Progenitor cell of endocrine pancreas (in vitro differentiated cells): ENCODE results near the genes USP17L18 and USP17L24.

- PRO-cap, result no peak
Measured at GRCh38 chr4:8611820-8612740, 19.5 kb downstream of the CPZ start.

DNA sequence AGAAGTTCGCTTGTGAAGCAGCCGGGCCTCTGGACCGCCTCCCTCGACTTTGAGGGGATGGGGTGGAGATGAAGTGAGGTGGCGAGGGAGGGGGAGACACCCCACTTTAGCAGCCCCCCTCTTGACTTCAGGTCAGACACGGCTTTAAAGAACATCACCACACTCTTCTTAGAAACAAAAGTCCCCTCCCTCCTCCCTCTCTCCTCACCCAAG lies 108.6 kb downstream of the CPZ start:
- PRO-cap, result no peak

DNA sequence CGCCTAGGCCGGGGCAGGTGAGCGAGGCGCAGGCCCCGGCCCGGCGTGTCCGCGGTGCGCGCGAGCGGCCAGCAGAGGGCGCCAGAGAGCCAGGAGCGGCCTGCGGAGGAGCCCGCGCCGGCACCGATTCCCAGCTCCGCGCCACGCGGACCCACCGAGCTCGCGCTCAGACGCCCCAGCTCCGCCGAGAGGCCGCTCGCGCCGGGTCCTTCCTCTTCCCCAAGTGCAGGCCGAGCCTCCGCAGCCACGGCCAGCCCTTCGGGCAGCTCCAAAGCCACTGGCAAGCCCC lies 128.9 kb upstream of the HMX1 start:
- PRO-cap, result no peak

- PRO-cap, result unidirectional peak, minus-strand start at chr4:9152226; unidirectional peak, minus-strand start at chr4:9152249; unidirectional peak, minus-strand start at chr4:9152446
Measured at GRCh38 chr4:9151966-9152985, 17.9 kb upstream of the FAM90A26 start.

GRCh38 chr4:9248330-9248782 lies at the start of gene USP17L18:
Gene USP17L18 (plus strand): TSS chr4:9248630.
- PRO-cap, result no peak

DNA sequence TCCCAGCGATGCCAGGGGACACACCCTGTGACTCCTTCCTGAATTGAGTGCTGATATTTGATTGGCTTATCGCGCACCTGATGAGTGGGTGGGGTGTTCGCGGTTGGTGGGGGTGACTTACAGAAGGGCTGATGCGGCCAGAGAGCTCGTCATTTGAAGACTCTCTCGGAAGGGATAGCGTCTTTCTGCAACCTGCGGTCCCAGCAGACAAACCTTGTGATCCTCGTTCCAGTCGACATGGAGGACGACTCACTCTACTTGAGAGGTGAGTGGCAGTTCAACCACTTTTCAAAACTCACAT lies at the start of gene USP17L24:
USP17L24 (plus strand) TSS at position 238 of the 301 bp plus-strand sequence.
- PRO-cap, result no peak

GRCh38 chr4:9500366-9500781 lies 56.2 kb downstream of the DEFB131A start:
- PRO-cap, result no peak

DNA sequence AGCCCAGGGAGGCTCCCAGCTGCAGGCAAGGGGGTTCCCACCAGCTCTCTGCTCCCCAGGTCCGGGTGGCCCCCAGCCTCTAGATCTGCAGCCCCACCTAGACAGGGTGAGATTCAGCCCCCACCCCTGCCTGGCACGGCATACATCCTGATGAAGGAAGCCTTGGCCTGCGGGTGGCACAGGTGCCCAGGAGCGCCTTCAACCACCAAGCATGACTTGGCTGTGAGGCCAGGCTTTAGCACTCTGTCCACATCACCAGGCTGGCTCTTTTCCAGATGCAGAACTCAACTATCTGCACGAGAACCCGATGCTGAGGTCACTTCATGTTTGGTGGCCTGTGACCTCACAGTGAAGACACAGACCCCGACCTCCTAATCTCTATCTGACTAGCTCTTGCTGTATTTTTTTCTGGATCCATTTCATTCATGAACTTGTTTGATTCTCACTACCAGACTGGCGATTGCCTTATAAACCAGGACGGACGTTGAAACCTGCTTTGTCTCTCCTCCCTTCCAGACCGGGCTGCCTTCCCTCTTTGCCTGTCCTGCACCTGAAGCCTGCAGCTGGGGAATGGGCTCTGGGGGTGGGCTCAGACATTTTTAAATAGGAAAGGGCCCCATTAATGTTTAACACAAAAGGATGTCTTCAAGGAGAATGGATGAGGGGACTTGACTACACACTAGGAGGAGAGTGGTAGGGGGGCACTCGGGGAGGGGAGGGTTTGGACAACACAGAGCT lies 40.4 kb downstream of the WDR1 start:
- PRO-cap, result no peak

DNA sequence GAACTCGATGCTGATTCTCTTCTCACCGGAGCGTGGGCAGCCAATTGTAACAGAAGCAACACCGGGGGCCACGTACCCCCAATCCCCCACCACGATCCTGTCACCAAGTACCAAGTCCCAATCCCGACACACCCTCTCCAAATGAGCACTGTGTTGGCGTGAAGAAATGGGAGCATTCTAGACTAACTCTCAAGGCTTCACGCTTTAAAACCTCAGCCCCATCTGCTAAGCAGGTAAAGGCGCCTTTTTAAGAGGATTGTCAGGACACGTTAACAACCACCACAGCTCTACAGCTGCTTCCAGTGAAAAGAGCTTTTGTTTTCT lies 16.8 kb downstream of the WDR1 start:
- PRO-cap, result no peak

DNA sequence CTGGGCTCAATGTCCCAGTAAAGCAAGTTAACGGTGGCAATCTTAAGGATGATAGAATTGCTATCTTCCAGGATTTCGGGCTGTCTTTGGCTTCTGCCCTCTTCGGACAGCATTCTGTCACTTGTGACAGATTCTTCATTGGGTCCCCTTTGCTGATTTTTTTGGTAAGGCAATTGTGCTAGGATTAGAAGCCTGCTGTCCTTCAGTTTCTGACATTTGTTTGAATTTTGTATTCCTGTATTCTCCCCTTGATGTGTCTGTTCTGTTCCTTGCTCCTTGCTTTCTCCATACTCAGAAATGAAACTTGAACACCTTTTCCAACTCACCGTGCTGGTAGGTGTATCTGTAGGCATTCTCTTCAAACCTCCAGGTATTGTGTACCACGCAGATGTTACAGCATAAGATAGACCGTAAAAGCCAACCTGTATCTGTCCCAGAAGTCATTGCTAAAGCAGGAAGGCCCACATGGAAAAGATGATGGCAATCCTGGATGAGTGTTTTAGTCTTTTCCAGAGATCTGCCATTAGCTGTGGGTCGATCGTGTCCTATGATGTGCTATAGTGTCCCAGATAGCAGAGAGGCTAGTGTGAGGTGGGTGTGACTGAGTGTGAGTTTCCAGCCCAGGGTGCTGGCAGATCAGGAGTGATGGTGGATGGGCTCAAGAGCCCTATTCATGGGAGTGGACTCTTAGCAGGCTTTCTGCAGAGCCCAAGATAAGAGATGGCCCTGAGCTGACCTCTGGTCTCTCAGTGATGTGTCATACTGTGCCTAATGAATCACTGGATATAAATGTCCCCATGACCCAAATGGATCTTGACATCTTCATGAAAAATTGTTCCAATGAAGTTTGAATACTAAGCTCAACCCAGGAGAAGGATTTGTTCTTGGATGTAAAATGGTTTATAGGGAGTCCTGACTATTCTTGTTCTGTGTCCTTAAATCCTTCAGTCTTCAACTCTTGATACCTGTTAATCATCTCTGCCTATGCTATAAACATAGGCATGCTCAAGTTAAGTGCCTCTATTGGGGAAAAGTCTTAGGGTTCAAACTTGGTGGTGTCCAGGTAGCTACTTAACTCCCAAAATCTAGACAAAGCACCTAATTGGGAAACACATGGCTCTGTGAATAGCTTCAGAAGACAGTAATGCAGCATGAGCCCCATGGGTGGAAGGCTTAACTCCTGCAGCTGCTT lies 69.1 kb upstream of the WDR1 start:
- PRO-cap, result no peak

DNA sequence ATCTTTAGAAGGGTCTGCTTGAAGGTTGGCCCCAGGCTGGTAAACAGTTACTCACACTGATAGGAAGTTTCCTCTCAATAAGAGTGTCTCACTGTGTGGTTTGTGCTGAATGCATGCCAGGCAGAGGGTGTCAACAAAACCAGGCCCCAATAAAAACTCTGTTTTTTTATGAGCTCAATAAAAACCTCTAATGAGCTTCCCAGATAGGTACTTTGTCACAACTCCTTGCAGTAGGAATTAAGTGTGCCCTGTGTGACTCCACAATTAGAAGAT lies 35.4 kb downstream of the ZNF518B start:
- PRO-cap, result no peak

- PRO-cap, result no peak
Measured at GRCh38 chr4:11420351-11420976, 8.2 kb downstream of the HS3ST1 start.

GRCh38 chr4:11541314-11541533 lies 112.5 kb upstream of the HS3ST1 start:
- PRO-cap, result no peak

DNA sequence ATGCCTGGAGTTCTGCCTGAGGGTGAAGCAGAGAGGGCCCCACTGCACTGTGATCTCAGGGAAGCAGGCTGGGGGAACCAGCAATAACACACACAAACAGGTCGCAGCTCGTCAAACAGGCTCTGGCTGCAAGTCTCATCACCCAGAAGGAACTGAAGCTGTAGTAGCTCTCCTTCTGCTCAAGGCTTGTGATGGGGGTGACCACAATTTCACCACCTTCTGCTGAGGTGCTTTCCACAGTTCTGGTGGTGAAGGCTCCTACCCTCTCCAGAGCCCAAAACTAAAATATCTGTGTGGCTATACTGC lies 687.4 kb upstream of the HS3ST1 start:
- PRO-cap, result no peak

- PRO-cap, result no peak
Measured at GRCh38 chr4:12949646-12950199, 534.4 kb downstream of the RAB28 start.

DNA sequence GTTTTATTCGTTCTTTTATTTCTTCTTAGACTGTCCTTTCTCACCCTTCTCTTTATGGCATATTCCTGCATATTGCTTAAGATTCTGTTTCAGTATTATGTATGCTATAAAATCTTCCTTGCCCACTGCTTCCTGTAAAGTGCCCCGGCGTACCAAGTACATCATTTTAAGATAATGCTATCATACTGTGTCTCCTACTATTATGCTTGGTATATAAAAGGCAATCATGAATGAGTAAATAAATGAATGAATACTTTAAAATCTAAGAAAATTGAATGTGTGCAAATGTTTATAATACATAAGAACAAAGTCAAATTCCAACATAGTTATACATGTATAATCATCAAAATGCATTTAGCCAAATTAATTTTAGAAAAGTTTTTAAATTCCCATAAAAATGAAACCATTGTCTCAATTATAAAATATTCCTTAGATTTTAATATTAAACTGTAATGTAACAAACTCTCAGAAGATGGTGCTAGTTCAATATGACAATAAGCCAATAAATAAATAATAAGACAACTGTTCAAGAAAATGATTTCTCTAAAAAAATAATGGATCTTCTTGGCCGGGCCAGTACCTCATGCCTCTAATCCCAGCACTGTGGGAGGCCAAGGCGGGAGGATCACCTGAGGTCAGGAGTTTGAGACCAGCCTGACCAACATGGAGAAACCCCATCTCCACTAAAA lies 80.5 kb downstream of the RAB28 start:
- PRO-cap, result no peak

DNA sequence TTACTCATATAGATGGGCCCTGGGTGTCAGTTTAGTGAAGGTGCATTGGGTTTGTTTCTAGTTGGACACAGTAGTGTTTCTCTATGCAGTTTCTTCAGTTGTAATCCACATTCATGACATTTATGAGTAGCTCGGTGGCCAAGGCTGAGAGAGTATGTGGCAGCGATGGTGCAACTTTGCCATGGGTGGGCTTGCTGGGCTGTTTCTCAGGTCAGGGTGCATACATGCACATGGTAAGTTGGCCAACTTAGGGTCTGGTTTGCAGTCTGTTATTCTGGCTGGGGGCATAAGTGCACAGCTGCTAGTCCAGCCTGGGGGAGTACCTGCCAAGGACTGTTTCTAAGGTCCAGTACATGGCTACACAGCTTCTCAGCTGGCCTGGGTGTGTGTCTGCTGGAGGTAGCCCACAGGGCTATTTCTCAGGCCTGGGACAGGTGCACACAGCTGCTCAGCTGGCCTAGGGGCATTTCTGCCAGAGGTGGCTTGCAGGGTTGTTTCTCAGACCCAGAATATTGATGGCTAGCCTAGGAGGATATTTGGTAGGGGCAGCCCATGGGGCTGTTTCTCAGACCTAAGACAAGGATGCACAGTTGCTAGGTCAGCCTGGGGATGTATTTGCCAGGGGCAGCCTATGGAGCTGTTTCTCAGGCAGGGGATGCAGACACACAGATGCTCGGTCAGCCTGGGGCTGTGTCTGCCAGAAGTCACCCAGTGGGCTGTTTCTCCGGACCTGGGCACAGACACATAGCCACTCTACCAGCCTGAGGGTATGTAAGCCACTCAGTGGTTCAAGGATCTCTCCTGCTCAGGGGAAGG lies 29.4 kb downstream of the RAB28 start:
- PRO-cap, result no peak

GRCh38 chr4:14862647-14863358 lies 139.5 kb upstream of the CPEB2 start:
- PRO-cap, result no peak

GRCh38 chr4:15004532-15005487 lies 2.5 kb downstream of the CPEB2 start:
- PRO-cap, result bidirectional peak, plus-strand start at chr4:15004972, minus-strand start at chr4:15004853

GRCh38 chr4:15054181-15054891 lies 52.1 kb downstream of the CPEB2 start:
- PRO-cap, result no peak